Mesenteric fat pad (tissue), 1 donor: ENCODE data around the gene POLR2H.

DNA sequence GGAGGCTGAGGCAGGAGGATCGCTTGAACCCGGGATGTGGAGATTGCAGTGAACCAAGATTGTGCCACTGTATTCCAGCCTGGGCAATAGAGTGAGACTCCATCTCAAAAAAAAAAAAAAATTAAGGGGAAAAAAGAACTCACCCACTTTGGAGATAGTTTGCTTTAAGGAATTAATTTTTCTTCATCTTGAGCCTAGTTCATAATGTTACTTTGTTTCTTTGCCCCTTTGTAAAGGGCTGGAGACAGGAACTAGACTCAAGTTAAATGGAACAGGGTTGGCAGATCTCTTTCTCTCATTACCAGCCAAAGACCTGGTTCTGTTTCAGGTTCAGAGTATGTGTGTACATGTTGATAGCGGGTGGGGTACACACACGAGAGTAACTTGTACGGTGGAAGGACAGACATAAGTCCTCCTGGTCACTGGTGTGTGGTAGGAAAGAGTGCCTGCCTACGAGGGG lies 4.6 kb downstream of the EIF4G1 start:
- PRO-cap: no peak

DNA sequence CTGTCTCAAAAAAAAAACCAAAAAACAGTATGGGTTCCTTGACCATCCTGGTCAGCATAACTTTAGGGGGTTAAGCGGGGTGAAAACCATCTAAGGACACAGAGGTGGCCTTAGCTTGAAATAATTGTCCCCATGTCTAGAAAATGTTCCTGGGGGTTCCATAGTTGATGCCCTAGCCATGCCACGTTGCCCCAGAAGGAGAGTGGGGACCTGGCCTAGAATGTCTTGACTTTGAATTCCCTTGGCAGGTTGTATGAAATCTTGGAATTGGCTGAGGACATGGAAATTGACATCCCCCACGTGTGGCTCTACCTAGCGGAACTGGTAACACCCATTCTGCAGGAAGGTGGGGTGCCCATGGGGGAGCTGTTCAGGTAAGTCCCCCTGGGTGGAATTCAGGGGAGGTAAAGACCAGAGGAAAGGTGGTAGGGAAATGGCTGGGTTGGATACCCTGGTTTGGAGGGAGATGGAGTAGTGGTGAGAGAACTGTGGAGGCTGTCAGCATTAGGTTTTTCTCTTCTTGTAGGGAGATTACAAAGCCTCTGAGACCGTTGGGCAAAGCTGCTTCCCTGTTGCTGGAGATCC lies 8.9 kb upstream of the FAM131A start:
- PRO-cap: no peak

GRCh38 chr3:184336418-184336632 lies 1.1 kb upstream of the FAM131A start:
- PRO-cap: no peak

DNA sequence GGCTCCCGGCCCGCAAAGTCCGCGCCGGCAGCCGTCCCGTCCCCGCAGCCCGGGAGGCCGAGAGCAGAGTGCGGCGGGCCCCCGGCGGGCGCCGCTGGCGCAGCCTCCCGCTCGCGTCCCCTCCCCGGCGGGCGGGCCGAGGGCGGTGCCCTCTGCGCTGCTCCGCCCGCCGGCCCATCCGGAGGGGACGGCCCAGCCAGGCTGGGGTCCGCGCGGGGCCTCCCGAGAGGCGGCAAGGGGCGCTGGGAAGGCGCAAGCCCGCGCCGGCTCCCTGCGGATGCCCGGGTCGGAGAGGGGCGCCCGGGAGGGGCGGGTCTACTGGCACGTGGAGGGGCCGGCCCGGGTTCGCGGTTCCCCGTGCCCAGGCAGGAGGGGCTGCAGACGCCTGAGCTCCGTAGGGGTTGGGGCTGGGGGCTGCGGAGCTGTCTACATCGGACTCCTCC lies at the start of gene POLR2H:
TSS of gene POLR2H (plus strand) at position 177 of the 443 bp plus-strand sequence.
- PRO-cap: bidirectional peak, plus-strand start at position 225 of the sequence, minus-strand start at position 54 of the sequence

GRCh38 chr3:184426653-184427213 lies 46.9 kb downstream of the CHRD start:
- PRO-cap: no peak

DNA sequence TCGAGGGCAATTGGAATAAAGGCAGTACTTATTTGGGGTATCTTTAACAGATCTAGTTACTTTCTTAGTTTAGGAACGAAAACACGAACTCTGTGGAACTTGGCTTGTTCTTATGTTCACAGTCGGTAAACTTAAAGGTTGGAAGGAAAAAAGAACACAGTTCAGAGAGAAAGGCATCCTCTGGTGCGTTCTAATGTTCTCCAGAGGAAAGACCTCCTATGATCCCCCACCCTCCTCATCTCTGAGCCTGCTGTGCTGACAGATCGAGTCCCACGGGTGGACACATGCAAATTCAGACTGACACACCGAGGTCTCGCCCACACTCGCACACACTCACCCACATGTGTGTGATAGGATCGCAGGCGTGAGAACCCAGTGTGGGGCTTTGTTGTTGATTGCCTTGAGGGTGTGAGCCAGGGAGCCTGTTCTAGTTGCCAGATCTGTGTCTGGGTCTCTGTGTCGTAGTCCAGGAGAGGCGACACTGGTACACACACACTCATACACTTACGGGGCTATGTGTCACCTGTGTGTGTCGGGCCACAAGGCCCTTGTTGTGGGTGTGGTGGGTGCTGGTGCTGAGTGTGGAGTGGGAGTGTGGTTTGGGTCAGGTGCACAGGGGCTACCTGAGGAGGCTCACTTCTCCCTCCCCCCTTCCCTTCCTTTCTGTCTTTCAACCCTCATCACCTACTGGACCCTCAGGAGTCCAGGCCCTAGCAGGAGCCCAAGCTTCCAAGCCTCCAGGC lies 1.9 kb downstream of the EPHB3 start:
- PRO-cap: no peak

DNA sequence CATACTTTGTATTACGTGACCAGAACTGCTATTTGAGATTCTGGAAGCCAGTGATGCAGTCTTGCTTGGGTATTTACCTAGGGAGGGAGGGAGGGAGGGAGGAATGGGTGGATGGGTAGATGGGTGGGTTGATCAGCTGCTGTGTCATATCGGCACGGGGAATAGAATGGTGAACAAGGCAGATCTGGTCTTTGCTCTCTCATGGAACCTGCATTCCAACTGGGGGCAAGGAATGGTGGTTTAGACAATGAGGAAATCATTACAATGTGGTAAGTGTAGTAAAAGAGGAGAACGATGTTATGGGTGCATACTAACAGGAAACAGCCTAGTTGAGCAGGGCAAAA lies 5.2 kb downstream of the VPS8 start:
- PRO-cap: no peak

DNA sequence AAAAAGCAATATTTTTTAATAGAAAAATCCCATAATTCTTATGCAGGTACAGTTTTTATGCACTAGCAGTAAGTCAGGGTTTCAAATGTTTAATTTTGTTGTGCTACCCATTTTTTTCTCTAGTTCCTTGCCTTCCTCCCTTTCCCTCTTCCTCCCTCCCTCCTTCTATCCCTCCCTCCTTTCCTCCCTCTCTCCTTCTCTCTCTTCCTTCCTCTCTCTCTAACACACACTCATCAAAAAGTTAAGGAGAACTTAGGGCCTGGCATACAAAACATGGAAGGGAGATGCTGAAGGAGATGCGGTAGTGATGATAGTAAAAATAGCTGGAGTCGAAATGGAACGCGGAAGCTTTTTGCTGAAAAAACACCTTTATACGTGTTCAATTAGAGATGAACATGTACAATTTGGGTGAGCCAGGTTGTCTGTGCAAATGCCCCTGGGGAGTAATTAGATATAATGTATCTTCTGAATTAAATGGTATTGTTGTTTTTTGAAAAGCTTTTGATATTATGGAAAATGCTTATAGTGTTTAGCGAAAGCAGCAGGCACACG lies 103.9 kb downstream of the VPS8 start:
- PRO-cap: no peak

DNA sequence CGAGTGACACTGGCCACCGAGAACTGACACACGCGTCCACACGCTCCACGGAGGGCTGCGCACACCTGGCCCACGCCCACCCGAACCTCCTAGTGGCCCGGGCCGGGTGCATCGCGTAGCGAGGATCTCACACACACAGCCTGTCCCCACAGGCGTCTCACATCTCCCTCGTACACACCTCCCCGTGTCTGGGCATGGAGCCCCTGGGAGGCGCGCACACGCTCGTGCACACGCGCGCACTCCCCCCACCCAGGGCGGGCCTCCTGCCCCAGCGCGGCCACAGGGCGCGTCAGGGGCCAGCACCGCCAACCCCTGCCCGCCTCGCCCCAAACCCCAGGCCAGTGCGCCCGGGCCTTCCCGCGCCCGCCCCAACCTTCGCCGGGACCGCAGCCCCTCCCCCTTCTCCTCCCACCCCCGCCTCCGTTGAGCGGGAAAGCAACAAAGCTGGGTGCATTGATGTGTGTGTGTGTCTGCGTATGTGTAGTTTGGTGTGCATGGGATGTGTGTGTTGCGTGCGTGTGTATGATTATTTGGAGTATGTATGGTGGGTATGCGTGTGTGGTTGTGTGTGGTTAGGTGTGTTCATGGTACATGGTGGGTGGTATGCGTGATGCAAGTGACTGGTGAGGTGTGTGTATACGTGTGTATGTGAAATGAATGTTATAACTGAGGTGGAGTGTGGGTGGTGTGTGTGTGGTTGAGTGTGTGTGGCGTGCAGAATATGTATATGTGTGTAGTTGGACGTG lies 621 bp upstream of the C3orf70 start:
- PRO-cap: no peak

GRCh38 chr3:185337243-185337651 lies 25.7 kb upstream of the MAP3K13 start:
- PRO-cap: no peak

DNA sequence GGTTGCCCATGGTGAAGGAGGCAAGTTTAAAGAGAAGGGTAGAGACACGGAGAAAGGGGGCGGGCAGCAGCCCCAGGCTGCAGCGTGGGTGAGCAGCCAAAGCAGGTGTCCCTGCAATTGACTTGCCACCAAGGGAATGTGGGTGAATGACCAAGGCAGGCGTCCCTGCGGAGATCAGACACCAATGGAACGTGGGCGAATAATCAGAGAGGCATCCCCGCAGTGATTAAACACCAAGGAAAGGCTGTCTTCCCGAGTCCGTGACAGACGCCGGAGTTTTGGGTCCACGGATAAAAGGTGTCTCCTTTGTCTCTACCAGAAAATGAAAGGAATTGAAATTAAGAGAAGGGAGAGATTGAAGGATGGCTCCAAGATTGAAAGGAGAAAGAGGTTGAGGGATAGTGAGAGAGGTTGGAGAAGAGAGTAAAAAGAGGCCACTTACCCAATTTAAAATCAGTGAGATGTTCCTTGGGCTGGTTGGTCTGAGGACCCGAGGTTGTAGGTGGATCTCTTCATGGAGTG lies 16.1 kb downstream of the MAP3K13 start:
- PRO-cap: no peak

DNA sequence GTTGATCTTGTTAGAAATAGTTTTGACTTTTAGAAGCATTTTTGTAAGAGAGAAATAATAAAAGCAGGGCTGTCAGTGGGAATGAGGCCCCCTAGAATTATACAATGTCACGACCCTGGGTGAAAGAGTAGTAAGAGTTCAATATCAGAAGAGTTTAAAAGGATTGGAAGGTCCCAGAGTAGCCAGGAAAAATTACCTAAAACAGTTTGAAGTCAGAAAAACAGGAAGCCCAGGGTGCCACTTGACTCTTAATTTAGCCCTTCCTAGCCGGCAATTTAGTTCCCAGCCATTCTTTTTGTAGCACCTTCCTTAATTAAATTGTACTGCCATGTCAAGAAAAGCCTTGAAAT lies 43.0 kb downstream of the MAP3K13 start:
- PRO-cap: no peak

DNA sequence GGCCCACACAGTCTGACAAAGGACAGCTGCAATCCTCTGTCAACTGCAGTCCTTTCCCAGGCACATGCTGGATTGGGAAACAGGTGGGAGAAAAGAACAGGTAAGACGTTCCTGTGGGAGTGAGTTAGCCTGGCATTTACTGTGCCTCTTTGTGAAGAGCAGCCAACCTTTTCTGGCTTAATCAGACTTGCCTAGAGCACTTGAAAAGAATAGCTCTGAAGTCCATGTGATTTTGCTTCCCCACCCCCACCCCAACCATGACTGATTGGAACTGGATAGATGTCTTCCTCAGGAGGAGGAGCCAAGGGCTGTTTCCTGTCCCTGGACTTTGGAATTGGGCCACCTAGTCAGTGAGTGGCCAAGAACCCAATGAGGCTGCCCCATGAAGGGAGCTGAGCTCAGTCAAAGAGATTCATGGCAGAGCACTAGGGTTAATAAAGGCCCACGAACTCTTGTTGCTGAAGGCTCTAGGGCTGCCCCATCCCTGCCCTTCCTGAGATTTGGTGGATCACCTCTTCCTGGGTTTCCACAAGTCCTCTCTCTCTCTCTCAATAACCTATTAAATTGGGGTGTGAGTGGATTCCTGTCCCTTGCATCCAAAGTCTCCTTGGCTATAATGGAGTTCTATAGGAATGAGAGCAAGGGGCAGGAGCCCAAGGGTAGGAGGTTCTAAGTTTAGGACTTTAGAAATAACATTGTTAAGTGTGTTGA lies 4.8 kb upstream of the TMEM41A start:
- PRO-cap: no peak

DNA sequence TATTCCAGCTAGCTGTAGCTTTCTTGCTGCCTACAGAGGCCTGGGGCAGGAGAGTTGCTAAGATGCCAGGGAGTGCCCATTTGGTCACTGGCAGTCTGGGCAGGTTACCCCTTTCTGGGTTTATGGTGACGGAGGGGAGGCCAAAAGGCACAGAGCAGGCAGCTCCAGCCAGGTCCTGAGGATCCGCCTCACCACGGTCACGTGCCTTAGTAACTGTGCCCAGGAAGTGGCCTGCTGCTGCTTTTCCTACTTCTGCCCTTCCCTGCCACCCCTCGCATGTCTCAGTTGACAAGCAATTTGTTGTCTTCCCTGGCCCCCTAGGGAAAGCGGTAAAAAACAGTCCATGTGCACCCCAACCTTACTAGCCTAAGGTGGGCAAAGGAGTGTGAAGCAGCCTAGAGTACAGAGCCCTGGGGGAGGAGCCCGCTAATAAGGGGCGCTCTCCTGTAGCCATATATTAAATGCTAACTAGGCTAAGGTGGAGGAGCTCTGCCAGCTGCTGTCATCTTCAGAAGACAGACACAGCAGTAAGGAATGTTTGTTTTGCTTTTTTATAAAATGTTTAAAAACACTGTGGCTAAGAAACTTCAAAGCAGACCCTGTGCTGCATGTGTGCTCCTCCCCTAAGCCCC lies 9.1 kb upstream of the LIPH start:
- PRO-cap: no peak

- PRO-cap: no peak
These were observed 22.2 kb downstream of the SENP2 start for GRCh38 chr3:185608143-185608756.

DNA sequence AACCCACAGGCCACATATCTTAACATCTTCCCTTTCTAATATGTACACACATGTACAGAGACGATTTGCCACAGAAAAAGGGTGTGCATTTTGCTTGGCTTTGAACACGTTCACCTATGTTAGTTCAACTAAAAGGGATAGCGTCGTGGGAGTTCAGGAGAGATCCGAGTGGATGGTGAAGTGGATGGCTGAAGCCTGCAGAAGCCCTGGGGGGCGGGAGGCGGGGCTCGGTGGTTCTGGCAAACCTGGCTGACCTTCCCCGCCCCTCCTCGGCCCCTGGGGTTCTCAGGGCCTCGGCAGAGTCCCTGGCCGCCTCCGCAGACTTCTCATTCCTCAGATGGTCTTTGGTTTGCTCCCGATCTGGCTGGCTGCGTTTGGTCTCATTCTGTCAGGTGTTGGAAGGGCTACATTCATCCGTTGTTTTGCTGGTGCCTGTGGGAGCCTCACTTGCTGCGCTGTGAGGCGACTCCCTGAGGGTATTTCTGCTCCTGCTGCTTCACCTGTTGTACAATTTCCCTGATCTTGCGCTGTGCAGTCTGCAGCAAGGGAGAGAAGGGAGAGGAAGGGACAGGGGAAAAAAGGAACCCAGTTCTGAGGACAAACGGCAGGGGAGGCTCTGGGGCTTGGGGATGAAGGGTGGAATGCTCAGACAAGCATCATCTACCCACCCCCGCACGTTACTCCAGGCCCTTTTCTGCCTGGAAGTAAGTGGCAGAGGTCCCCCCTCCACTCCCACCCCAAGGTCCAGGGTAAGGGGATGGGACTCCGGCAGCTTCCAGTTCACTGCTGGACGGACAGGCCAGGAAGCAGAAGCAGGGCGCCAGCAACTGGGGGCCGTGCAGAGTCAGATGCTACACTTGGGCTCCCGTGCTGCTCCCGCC lies 59.2 kb downstream of the SENP2 start:
- PRO-cap: no peak

- PRO-cap: no peak
These were observed 115.7 kb downstream of the SENP2 start for GRCh38 chr3:185701605-185702453.

GRCh38 chr3:185728021-185728431 lies 96.8 kb downstream of the IGF2BP2 start:
- PRO-cap: no peak

DNA sequence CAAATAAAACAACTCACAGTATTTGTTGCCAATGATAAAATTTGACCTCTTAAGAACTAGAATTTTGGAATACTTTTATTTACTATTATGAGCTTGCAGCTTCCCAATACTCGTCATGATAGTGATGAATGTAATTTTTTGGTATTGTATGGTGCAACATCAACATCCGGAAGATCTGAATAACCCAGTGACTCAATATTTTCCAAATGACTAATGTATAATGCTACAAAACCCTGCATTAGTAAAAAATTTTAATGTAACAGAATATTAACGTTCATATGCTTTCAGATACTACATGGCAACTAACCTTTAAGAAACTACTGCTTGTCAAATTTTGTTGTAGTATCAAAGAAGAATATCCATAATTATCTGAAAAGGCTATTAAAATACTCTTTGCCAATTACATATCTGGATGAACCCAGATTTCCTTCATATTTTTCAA lies 95.4 kb downstream of the IGF2BP2 start:
- PRO-cap: no peak

DNA sequence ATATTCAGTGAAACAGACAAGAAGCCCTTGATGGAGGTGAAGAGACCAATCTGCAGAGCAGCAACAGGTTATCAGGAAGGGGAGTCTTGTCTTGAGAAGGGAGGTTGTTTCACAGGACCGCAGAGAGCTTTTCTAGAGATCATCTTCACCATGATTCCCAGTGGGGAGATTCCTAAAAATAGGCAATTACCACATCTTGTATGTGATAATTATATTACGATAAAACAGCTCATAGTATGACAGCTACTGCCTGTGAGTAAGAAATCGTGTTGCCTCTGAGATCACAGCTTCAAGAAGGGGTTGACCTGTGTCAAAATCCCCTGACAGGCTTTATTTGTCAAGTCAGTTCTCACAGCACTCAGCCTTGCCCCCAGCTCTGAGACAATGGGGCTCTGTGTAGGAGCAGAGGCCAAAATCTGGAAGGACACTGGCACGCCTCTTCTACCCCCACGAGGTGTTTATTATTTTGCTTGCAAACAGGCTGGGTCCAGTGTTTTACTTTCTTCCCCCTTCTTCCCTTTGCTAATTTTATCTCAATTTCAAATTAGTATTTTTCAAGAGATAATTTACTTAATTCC lies 60.3 kb downstream of the IGF2BP2 start:
- PRO-cap: no peak